Parotid gland (tissue), 1 donor: ENCODE measurements around the genes DDR1 and VARS2.

DNA sequence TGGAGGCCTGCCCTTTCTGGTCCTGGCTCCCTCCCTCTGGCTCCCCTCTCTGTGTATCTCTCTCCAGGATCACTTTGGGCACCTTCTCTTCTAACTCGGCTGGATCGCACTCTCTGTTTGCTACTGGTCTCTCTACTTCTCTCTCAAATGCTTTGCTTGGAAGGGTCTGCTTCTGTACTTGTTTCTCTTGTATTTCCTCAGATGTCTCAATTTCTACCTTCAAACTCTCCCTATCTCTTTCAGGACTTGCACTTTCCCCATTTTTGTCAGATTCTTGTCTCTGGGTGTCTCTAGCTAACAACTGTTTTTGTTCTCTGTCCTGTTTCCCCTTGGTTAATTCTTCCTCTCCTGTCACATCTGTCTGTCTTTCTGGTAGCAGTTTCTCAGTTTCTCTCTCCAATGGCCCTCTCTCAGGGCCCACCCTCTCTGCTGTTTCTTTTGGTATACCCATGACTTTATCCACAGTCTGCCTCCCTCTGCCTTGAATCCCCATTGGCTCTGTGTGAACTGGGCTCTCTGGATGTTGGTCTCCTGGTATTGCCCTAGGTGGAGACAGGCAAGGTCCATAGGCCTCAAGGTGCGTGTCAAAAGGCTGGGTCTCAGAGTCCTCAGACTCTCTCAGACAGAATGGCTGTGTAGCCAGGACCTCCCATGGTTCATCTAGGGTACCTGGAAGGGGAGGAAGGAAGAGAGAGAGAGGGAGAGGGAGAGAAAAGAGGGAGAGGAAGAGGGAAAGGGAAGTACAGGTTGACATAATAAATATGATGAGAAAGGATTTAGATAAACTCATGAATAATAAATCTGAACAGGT is 9.2 kb downstream of the MDC1 start:
- PRO-cap = no peak

GRCh38 chr6:30712969-30713653 is 4.0 kb downstream of the MDC1 start:
- PRO-cap = no peak

GRCh38 chr6:30724991-30725722 is 5.0 kb downstream of the TUBB start:
- PRO-cap = no peak

GRCh38 chr6:30757272-30758096 is 13.1 kb upstream of the IER3 start:
- PRO-cap = no peak

DNA sequence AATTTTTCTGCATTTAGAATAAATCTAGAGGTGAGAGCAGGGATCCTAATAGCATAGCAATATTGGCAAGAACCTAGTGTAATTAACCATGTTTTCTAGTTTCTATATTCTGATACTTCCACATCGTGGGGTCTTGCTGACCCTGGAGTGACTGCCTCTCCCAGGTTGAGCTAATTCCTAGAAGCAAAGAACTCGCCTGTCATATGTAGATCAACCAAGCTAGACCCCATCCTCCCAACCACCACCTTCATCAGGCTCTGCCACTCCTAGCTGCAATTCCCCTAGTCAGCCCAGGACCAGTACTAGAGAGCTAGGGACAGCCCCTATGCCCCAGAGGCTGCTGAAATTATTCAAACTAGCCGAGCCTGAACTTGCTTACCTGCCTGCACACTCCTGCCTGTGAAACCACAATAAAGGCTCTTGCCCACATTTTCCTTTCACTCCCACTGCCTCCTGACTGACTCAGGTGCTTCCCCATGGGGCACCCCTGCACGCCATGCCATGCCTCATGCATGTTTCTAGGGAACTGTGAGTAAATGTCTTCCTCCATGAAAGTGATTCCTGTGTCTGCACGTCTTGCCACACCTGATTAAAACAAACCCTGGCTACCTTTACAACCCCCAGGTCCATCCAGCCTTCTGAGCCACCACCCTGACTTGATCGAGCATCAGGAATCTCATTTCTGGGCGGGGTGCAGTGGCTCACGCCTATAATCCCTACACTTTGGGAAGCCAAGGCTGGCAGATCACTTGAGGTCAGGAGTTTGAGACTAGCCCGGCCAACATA is 66.5 kb upstream of the IER3 start:
- PRO-cap = no peak

DNA sequence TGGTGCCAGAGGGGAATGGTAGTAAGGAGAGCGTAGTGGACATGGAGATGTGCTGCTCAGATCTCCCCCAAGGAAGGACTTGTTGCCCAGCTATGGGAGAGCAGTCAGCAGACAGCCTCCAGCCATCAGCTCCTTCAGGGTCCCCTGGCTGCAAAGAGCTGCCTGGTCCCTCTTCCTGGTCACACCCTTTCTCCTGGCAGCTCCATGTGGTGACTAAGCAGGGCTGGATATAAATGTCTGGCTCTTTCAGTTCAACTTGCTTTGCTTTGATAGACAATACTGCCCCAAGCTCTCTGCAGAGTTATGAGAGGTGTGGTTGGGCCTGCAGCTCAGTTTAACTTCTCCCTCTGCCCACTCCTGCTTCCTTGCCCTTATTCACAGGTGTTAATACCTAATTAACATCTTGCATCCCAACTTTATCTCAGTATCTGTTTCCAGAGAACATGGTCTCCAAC is 64.1 kb upstream of the DDR1 start:
- PRO-cap = no peak

- PRO-cap = no peak
Observed at GRCh38 chr6:30843865-30844555, 40.3 kb upstream of the DDR1 start.

GRCh38 chr6:30883655-30884743 is at the start of gene DDR1:
Gene DDR1, plus strand, starts transcription at chr6:30884519.
- PRO-cap = bidirectional peak, plus-strand start at chr6:30884185, minus-strand start at chr6:30883973; unidirectional peak, plus-strand start at chr6:30884464; unidirectional peak, plus-strand start at chr6:30884544

DNA sequence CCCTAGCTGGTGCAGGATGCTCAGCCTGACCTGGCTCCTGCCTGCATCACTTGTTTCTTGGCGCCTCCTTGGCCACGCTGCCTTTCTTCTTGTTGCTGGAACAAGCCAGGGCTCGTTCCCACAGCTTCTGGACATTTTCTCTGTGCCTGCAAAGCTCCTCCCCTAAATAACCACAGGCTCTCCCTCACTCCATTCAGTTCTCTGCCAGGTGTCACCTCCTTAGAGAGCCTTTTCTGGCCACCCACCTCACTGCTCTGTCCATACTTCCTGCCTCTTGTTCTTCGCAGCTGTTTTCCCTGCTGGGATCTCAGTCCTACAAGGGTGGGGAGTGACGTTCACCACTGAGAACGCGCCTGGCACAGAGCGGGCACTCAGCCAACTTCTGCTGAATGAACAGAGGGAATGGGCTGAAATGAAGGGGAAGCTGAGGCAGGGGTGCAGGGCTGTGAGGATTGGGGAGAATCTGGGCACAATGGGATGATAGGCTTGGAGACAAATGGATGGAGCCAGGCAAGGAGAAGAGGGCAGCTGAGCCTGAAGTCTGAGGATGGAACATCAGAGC is 6.0 kb downstream of the DDR1 start:
- PRO-cap = no peak

- PRO-cap = bidirectional peak, plus-strand start at chr6:30914325, minus-strand start at chr6:30914176
Observed at GRCh38 chr6:30913561-30914432, at the start of gene VARS2. Gene VARS2, plus strand, starts transcription at chr6:30914238.

DNA sequence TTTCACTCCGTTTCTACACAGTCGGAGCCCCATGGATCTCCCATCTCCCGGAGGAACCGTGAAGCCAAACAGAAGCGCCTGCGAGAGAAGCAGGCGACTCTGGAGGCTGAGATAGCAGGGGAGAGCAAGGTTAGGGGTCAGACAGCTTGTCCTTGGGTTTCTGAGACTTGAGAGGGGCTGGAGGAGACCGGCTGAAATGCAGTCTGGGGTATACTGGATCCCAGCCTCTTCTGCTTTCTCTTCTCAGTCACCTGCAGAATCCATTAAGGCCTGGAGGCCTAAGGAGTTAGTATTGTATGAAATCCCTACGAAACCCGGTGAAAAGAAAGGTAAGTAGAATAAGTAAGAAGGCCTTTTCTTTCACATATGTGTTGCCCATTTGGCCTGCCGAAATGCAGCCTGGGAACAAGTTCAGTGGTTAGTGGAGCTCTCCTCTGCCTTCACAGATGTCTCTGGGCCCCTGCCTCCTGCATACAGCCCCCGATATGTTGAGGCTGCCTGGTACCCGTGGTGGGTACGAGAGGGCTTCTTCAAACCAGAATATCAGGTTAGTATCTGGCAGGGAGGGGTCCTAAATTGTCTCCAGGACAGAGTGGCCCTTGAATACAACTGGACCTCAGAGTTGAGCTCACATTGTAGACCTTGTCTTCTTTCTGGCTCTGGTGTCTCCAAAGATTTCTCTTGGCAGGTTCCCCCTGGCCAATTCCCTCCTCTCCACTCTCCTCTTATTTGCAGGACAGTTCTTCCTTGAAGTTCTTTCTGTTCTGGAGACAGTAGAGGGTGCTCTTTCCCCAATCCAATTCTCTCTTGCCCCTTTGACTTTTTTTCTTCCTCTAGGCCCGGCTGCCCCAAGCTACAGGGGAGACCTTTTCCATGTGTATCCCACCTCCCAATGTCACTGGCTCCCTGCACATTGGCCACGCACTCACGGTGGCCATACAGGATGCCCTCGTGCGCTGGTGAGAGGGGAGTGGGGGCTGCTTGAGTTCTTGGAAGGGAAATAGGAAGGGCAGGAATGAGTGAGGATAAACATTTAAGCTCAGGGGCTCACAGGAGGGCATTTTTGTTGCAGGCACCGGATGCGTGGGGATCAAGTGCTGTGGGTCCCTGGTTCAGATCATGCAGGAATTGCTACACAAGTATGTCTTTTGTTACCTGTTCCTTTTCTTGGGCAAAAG is 1.3 kb downstream of the VARS2 start:
- PRO-cap = no peak

DNA sequence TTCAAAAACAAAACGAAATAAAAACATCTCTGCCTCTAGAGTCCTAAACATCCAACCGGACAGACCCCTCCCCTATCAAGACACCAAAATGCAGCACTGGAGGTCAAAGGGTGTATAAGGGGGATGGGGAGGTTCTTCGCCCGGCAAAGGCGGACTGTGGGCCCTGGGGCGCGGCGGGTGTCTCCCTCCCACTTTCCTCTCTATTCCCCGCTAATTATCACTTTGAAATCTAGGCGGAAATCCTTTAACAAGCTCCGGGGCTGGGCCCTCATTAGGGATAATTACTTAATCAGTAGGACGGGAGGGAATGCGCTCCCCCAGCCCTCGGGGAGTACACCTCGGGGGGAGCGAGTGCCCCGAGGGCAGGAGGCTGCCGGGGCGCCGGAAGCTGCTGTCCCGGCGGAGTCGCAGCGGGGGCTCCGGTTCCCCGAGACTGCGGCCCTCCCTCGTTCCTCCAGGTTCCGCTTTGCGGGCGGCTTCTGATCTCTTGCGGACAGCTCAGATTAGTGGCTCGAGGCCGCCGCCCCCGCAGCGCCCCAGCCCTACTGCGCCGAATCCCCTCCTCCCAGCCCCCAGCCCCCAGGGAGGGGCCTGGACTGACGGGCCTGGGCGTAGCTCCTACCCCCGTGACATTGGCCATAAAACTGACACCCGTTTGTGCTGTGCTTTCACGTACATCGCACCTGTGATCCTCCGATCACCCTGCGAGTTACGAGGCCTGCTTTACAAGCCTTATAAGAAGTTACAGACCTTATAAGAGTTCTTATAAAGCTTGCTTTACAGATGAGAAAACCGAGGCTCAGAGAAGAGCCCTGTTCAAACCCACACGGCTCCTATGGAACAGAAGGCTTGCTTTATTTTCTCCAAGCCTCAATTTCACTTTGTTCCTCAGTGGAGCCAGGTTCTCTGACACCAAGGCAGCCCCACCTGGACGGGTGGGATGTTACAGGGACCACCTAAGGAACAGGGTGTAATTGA is 14.8 kb downstream of the MUCL3 start:
- PRO-cap = no peak

GRCh38 chr6:31139400-31139893 is 581 bp upstream of the PSORS1C2 start:
- PRO-cap = no peak

- PRO-cap = no peak
Observed at GRCh38 chr6:31144270-31145464, 5.8 kb upstream of the PSORS1C2 start.

DNA sequence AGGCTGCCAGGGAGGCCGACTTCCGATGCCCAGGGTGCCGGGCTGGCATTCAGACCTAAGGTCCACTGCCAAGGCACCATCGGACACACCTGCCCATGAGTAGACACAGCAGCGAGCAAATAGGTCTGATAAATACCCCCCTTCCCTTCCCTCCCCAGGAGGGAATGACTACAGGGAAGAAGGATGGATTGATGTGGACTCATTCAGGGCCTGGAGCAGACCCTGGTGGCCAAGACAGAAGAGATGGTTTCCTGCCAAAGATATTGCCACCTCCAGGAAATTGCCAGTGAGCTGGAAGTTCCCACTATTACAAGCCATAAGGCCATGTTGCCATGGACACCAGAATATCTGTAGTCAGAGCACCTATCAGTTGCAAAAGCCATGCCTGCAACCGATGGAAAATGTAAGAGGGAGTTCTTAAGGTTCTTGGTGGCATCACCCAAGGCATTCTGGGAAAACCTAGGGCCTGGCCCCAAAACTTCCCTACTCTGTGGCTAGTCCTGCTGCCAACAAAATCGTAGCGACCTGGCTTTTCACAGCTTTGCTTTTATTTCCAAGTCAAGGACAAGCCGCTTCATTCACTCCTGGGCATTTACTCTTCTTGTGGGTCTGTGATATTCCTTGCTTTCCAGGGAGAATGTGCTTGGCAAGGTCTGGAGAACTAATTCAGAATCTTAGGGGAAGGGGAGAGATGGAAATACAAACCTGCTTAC is 4.4 kb downstream of the TCF19 start:
- PRO-cap = no peak

DNA sequence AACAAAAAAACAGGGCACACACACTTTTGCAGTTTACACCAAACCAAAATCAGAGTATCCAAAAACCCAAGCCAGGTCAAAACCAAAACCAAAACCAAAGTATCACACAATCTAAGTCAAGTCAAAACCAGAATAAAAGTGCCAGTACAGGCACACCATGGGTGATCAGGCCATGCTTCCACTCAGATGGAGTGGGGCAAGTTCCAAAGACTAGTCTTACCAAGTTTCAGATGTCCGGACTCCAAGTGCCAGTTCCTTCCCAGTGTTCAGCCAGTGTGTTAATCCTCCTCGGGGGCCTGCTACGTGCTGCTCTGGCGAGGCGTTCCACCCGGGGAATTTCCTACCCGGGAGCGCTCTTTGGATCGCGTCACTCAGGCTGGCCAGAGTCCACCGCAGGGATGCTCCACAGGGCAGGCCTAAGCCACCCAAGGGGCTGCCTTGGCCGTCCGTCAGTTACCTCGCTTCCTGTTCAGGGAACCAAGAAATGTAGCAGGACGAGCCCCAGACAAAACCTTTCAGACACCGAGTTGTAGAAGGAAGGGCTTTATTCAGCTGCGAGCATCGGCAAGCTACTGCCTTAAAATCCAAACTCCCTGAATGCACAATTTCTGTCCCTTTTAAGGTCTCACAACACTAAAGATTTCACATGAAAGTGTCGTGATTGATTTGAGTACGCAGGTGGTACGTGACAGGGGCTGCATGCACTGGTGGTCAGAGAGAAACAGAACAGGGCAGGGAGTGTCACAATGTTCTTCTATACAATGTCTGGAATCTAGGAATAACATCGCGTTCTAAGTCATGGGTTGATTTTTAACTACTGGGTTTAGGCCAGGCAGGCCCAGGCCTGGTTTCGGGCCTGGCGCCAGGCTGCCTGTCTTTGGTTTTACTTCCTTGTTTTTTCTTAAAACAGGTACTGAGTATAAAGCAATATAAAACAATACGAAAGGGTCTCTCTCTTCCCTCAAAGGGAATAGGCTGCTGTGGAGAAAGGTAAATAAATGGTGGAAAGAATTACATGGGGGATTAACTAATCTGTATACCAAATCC is 15.6 kb upstream of the POU5F1 start:
- PRO-cap = bidirectional peak, plus-strand start at position 383 of the sequence, minus-strand start at position 277 of the sequence

DNA sequence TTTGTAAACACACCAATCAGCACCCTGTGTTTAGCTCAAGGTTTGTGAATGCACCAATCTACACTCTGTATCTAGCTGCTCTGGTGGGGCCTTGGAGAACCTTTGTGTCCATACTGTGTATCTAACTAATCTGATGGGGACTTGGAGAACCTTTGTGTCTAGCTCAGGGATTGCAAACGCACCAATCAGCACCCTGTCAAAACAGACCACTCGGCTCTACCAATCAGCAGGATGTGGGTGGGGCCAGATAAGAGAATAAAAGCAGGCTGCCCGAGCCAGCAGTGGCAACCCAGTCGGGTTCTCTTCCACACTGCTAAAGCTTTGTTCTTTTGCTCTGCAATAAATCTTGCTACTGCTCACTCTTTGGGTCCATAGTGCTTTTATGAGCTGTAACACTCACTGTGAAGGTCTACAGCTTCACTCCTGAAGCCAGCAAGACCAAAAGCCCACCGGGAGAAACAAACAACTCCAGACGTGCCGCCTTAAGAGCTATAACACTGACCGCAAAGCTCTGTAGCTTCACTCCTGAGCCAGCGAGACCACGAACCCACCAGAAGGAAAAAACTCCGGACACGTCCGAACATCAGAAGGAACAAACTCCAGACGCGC is 25.8 kb upstream of the POU5F1 start:
- PRO-cap = no peak

DNA sequence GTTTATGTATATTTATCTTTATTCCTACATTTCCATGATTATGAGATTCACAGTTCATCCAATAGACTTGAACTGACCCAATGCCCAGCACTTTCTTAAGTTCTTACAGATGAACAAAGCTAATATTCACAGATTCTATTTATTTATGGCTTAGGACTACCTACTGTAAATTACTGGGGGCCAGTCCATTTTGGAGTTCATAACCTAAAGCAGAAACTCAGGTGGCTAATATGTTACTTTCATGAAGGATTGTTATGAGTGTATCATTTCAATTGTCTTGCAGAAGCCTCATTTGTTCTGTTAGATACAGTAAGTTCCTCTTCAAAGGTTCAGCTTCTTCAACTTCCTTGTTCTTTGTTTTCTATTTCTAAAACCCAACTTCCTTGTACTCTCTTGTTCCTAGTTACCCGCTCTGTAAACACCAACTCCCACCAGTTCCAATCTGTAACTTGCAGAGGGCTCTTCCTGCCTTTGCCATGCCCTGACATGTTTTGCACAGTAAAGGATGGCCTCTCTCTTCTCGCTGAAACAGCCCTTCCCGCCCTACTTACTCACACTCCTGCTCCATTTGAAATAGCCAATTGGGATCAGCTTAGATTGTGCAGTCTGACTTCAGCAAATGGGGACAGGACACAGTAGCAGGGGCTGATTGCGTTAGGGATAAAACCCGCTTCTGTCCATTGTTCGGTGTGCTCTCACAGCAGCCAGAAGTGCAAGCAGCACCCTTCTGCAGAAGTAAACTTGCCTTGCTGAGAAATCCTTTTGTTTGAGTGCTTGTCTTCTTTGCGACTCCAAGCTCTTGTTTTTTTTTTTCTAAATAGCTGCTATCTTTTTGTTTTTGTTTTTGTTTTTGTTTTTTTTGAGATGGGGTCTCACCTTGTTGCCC is 45.8 kb upstream of the POU5F1 start:
- PRO-cap = no peak

- PRO-cap = no peak
Observed at GRCh38 chr6:31264515-31265215, 7.2 kb downstream of the HLA-C start.

- PRO-cap = no peak
Observed at GRCh38 chr6:31265961-31266576, 5.8 kb downstream of the HLA-C start.